SUDHL5 (cell line): ENCODE results near the genes MGRN1 and GLYR1.

- PRO-cap = no peak
Observed at GRCh38 chr16:4090124-4091097, 25.8 kb downstream of the ADCY9 start.

DNA sequence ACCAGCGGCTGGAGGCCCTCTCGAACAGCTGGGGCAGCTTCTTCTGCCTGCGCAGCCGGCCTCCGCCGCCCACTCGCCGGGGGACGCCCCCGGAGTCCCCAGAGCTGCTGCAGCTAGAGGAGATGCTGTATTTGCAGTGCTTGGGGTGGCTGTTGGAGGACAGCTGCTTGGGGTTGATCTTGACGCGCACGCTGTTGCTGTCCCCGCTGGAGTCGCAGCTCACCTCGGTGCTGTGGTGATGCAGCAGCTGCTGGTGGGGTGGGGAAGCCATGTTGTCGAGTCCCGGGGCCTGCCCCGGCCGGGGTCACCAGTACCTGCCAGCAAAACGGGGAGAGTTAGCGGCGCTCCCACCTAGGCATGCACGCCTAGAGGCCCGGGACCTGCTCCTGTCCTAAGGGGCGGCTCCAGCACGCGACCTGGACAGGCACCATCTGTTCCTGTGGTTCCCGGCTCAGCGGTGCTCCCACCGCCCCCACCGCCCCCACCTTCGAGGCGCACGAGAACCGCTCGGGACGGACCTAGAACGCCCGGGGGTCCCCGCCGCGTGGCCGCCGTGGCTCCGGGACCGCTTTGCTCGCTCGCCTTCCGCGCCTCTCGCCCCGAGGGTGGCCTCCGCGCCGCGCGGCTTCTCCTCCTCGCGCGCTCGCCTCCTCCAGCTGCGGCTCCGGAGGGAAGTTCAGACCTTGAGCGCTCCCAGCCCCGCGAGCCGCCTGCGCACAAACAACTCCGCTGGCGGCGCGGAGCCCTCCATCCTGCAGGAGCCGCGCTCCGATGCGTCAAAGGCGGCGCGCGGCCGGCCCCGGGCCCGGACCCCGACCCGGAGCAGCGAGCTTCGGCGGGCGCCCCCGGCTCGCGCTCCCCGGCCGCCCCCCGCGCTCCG, 830 bp downstream of the ADCY9 start:
- PRO-cap = no peak

DNA sequence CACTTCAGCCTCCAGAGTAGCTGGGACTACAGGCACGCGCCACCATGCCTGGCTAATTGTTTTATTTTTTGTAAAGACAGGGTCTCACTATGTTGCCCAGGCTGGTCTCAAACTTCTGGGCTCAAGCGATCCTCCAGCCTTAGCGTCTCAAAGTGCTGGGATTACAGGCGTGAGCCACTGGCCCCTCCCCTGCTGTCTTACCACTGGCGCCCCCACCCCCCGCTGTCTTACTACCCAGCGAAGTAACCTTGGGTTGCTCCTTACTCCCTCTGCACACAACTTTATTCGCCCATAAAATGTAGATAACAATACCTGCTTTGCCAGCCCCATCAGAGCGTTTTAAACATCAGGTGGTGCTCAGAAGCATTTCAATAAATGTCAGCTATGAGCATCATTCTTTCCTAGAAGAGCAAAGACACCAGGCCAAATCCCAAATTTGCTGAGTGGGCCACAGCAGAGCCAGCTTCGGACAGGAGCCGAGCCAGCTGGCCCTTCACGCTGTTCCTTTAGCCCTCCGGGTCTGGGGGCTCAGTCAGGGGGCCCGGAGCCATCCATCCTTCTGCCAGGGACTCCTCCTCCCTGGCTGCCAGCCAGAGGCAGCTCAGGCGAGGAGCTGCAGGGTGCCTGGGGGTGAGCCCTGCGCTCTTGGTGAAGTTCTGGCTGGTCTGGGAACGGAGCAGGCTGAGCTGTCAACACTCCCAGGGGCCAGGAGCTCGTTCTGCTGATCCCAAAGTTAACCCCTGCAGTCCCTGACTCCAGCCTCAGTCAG, 24.3 kb downstream of the SRL start:
- PRO-cap = no peak

GRCh38 chr16:4239545-4240089, 2.3 kb downstream of the SRL start:
- PRO-cap = no peak

DNA sequence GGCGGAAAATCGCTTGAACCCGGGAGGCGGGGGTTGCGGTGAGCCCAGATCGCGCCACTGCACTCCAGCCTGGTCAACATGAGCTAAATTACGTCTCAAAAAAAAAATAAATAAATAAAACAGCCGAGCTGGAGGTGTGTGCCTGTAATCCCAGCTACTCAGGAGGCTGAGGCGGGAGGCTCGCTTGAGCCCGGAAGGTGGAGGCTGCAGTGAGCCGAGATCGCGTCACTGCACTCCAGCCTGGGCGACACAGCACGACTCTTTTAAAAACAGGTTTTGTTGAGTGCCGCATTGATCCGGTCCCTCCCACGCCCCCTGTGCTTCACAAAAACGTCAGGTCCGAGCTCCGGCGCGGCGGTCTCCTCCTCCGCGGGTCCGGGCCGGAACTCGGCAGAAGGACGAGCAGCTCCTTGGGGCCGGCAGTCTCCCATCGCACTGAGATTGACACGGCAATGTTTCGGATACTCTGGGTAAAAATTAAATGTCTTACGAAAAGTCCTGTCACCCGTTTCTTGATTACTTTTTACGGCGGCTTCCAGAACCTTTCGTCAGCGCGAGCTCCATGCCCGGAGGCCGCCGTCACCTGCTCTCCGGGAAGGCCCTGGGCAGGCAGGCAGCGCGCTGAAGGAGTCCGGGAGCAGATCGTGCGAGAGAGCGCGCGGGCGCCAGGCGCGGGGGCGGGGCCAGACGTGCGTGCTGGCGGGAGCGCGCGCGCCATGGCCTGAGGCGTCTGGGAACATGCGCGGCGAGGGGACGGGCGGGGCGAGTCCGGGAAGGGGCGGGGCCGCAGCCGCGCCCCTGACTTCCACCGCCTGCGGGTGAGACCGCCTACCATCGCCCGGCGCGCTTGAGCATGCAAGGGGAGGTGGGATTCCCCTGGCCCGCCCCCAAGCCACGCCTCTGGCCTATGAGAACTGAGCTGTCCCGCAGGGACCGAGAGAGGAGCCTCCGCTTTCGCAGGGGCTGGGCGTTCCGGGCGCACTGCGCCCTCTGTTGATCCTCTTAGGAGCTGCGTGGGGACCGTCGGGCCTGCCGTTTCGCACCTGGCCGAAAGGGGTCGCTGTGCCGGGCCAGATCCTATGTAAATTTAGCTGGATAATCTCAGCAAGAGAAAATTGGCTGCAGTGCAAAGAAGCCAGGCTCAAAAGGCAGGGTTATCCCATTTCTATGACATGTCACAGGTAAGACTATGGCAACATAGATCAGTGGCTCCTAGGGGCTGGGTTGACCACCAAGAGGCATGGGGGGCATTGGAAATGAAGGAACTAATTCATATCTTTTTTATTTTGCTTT, 11.7 kb upstream of the SRL start:
- PRO-cap = bidirectional peak, plus-strand start at position 393 of the sequence, minus-strand start at position 265 of the sequence; bidirectional peak, plus-strand start at position 573 of the sequence, minus-strand start at position 644 of the sequence; unidirectional peak, minus-strand start at position 830 of the sequence

- PRO-cap = bidirectional peak, plus-strand start at chr16:4273621, minus-strand start at chr16:4273402
Observed at GRCh38 chr16:4273224-4273883, 531 bp upstream of the TFAP4 start.

- PRO-cap = unidirectional peak, minus-strand start at chr16:4365067
Observed at GRCh38 chr16:4364926-4365625, 6.6 kb upstream of the VASN start.

DNA sequence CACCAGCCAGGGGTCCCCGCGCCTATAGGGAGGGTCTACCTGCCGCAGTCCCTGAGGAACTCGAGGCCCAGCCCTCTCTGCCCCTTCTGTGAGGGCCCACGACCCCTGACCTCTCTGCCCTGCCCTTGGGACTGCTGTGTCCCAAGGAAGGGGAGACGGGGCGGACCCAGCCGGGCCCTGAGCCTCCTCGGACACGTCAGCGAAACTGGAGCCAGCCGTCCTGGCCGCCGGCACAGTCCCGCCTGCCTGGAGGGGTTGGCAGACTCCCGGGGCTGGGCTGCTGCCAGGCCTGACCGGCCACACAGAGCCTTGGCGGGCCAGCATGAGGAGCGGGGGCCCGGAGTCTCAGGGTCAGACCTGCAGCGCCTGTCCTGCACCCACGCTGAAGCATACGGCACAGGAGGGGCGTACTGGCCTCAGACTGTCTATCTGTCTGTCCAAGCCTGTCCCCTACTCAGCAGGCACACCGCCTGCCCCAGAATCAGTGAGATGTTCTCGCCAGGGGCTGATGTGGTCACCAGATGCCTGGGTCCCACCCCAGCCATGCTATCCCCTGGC, 4.5 kb downstream of the VASN start:
- PRO-cap = no peak

- PRO-cap = no peak
Observed at GRCh38 chr16:4376628-4377540, 5.2 kb downstream of the VASN start.

- PRO-cap = no peak
Observed at GRCh38 chr16:4385778-4386404, 14.2 kb downstream of the VASN start.

GRCh38 chr16:4388135-4388796, 16.6 kb downstream of the VASN start:
- PRO-cap = no peak

DNA sequence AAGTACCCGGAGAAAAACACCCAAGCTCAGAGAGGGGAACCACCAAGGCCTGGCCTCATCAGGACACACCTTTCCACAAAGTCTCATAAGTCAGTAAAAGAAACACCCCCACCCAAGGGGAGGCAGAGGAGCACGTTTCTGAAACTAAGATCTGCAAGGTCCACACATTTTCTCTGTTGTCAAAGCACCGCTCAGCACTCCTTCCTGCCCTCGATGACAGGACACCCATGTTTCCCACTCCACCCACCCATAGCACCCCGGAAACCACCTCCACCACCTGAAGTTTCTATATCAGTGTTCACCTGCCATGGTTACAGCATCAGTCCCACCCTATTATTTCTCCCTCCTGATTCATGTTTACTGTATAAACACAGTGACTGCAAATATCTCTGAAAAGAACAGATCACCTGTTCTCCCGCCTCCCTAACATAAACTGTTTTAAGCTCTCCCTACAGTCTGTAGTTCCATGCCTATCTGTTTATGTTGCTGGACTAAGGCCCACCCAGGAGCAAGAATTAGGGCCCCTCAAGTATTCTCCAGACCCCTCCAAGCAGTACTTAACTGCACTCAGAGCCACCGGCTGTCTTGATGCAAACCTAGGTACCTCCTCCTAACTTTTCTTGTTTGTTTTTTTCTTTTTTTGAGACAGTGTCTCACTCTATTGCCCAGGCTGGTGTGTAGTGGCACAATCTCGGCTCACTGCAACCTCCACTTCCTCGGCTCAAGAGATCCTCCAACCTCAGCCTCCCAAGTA, 2.0 kb downstream of the CORO7 start:
- PRO-cap = no peak

- PRO-cap = bidirectional peak, plus-strand start at chr16:4425401, minus-strand start at chr16:4425440
Observed at GRCh38 chr16:4425237-4425698, 400 bp upstream of the DNAJA3 start.

- PRO-cap = bidirectional peak, plus-strand start at chr16:4625413, minus-strand start at chr16:4625261
Observed at GRCh38 chr16:4624704-4625551, at the start of gene MGRN1. TSS of gene MGRN1 (plus strand) at chr16:4624826.

DNA sequence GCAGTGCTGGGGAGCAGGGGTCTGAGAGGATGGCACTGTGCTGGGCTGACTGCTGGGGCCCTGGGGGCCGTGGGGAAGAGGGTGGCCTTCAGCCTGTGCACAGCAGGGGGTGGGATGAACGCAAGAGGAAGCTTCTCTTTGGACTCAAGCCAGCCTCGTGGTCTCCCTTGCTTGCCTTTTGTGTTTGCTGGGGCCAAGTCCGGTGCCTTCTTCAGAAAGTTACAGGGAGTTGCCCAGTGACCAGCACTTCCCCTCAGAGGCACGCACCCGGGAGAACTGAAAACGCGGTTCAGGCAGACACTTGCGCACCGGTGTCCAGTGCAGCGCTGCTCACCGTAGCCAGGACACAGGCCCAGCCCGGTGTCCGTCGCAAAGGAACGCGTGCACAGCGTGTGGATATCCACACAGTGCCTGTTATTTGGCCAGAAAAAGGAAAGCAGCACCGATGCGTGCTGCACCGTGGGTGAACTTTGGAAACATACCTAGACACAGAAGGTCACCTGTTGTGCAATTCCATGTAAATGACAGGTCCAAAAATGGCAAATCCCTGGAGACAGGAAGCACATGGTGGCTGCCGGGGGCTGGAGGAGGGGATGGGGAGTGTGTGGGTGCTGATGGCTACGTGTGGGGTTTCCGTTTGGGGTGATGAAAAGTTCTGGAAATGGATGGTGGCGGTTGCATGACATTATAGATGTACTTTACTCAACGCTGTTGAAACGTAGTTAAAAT, 29.4 kb upstream of the NUDT16L1 start:
- PRO-cap = no peak

DNA sequence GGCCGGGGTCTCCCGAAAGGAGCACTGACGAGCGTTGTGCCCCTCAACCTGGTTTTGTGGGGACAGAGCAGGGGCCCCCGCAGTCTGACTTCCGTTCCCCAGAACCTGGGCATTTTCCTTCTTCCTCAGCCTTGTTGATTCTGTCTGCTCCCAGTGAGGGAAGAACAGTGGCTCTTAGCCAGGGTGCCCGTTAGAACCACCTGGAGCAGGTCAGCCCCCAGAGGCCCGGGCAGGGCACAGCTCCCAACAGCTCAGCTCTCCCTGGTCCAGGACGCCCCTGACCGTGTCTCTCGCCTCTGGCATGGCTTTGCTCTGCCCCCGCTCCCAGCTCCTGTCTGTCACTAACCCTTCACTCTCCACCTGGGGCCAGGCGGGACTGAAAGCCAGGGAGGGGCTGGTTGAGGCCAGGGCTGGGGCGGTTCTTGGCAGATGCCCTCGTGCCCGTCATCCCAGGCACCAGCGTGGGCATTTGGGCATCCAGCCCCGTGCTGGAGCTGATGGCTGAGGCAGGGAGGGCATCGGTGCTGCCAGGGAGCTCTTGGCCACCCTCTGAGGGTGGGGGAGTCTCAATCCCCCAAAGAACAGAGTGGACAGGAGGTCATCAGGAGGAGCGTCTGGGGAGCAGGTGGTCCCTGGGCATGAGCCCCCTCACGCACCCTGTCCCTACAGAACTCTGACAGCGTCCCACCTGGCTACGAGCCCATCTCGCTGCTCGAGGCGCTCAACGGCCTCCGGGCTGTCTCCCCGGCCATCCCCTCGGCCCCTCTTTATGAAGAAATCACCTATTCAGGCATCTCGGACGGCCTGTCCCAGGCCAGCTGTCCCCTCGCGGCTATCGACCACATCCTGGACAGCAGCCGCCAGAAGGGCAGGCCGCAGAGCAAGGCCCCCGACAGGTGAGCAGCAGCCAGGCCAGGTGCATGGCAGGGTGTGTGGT, 12.2 kb upstream of the NUDT16L1 start:
- PRO-cap = no peak

GRCh38 chr16:4713115-4713647, 19.8 kb downstream of the NUDT16L1 start:
- PRO-cap = no peak

GRCh38 chr16:4796919-4797738, 2.0 kb downstream of the SMIM22 start:
- PRO-cap = no peak

- PRO-cap = bidirectional peak, plus-strand start at chr16:4847514, minus-strand start at chr16:4847288
Observed at GRCh38 chr16:4847159-4847574, at the start of gene GLYR1. TSS of gene GLYR1 (minus strand) at chr16:4847288.

DNA sequence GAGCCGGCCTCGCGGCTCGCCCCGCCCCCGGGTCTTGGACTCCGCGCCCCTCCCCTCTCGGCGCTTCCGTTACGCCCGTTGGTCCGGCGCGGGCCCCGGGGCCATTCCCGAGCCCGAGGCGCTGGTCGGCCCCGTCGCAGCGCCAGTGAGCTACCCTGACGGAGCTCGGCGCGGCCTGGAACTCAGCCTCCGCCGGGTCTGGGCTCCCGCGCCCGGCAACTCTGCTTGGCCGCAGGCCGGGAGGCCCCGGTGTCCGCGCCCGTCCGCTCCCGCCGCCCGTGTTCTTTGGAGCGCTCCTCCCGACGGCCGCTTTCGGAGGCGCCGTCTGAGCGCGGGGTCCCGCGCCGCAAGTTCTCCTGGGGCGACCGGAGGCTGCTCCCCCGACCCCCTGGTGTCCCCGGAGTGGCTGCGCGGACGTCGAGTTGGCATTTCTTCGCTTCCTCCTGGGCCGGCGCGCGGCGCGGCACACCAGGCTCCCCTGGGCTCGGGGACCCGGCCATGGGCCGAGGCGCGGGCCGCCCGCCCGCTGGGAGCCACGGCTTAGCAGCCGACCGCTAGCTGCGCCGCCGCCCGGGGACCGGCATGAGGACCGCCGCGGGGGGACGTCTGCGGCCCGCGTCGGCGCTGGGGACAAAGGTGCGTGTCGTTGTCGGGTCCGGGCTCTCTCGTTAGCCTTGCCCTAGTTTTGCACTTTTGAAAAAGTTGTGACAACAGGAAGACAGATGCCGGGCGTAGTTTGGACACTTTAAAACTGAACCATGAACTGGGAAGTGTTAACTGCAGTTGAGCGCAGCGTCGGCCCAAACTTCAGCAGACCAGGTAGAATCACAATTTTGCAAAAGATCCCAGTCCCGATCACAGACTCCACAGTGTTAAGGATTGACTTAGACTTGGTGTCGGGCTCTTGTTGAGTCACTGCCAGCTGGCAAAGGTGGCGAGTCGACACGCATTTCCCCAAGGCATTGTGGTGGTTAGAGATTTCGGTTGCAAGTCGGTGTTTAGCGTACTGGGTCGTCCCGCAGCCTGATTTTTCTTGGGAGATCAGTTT, 618 bp downstream of the UBN1 start:
- PRO-cap = bidirectional peak, plus-strand start at position 145 of the sequence, minus-strand start at position 147 of the sequence; bidirectional peak, plus-strand start at position 428 of the sequence, minus-strand start at position 287 of the sequence; bidirectional peak, plus-strand start at position 690 of the sequence, minus-strand start at position 667 of the sequence; bidirectional peak, plus-strand start at position 965 of the sequence, minus-strand start at position 881 of the sequence